Tongue (tissue), 2 donors: ENCODE measurements around a stretch of chr13.

- RAMPAGE, long total RNA: no peak
Observed at GRCh38 chr13:40496426-40496859, 170.0 kb downstream of the FOXO1 start.

DNA sequence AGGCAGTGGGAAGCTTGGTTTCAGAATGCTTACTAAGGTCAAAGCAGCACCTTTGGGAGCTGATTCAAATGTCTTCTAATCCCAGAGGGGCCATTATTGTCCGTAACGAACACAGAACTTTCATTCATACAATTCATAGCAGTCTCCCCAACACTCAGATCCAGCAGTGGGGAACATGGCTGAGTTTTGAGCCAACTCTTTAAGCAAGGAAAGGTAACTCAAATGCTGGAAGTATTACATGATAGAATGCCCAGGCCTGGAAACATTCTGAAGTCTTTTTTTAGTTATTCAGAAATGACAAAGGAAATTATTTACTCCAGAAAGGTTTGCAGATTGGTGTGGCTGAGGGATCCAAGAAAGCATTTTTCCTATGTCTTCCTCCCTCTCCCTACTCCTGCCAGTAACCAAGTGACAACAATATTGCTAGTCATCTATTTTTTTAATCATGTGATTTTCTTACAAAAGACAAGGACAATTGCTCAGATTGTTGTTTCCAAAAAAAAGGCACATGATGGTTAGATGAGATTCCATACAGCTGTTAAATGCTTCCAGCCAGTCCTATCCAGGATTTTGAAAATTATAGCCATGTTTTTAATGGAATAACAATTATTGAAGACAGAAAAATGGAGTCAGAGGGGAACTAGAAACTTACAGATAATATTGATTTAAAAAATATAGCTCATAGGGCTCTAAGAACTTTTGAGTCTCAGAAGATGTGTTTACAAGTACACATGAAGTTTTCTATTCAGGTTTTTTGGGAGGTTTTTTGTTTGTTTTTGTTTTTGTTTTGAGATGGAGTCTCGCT lies 118.6 kb downstream of the FOXO1 start:
- RAMPAGE, long total RNA: no peak

DNA sequence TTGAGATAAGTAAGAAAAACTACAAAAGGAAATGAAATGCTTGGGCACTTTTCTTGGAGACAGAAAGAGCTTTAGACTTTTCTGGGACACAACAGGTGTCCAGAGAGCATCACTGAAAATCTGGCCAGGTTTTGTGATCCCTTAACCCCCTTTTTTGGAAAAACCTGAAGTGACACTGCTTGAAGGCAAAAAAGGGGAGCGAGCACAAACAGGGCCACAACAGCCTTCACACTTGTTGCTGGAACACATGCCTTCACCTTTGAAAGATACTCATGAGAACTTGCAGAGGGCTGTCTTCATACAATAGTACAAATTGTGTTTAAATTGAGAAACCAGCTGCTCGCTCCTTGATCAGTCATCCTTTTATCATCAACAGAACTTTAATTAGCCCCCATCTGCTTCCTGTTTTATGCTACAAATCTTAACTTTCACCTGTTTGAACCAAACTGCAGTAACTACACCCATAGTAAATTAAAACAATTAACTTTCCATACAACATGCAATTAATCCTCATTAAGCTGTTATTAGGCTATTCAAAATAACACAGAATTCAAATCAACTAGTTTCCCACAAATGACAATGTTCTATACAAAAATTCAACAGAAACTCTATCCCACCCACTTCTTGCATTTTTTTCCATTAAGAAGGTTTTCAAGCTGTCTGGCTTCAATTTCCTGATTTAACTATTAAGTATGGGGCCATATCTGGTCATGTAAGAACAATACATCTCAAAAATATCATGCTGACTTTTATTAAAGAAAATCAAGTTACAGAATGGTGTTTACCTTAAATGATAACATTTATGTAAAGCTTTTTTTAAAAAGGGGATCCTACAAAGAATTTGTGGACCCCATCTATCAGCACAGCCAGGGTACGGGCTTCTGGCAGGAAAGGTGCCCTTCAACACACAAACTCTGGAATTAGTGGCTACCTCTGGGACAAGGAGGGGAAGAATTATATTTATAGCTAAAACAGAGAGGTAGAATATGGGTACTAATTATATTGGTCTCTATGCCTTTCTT lies 85.1 kb downstream of the FOXO1 start:
- RAMPAGE, long total RNA: no peak

DNA sequence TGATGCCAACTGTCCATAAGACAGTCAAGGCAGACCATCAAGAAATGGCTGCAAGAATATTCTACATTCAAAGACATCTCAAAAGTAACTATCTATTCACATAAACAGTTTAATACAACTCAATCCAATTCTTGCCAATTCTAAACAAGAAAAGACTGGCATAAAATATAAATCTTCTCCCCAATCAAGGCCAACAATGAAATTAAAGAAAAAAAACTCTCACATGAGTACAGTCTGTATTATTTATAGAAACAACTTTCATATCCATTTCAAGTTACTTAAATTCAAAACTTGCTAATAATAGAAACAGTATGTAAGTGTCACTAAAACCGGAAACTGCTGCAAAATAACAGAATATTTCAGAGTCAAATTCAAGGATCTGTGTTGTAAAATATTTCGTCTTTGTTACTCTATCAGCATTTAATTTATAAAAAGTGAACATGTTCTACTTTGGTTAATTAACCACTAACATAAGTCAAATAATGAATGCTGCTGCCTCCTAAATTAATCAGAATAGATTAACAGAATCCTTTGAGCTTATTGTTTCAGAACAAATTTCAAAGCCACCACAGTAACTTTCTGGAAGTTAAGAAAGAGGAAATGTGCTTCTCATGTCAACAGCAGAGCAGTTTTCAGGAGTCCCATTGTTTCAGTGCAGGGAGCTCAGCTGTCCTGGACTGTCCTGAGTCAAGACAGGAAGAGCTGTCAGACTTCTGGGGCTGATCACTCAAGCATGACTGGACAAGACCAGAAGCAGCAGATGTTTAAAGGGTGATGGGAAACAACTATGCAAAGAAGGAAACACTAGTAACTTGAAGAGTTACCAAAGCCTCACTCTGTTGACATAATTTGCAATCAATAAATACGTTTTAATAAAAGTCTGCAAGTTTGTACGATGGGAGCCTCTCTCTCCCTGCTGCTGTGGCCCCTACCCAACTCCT lies 77.0 kb downstream of the FOXO1 start:
- RAMPAGE, long total RNA: no peak

DNA sequence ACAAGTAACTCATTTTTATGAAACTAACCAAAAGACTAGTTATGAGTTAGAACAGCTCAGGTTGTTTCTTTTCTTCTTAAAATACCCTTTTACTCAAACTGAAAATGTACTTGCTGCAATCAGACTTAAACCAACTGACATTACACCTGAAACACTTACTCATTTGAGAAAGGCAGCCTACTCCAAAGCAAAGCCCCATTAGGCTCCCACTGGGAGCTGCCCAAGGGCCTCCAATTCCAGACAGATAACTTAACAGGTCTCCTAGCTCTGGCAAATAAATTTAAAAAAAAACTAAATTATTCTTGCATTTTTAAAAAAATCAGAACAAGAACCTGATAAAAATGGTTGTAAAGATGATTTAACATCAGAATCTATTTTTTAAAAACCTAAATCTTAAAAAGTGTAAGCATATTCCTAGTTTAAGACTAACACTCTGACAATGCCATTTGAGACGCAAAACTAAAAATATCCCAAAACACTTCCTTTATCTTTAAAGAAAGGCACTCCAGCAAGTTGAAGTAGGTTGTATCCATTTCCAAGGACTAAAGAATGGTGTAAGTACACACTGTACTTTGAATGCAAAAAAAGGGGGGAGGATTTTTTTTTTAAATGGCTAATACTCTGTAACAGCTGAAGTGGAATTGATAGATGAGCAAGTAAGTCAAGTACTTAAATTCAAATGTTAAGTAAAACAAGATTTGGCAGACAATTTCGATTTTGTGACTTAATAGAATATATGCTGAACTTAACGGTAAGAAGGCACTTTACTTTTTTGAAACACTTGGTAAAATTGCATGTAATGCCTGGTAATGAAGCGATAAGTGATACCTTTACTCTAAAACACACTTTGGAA lies 3.3 kb downstream of the FOXO1 start:
- RAMPAGE, long total RNA: no peak

DNA sequence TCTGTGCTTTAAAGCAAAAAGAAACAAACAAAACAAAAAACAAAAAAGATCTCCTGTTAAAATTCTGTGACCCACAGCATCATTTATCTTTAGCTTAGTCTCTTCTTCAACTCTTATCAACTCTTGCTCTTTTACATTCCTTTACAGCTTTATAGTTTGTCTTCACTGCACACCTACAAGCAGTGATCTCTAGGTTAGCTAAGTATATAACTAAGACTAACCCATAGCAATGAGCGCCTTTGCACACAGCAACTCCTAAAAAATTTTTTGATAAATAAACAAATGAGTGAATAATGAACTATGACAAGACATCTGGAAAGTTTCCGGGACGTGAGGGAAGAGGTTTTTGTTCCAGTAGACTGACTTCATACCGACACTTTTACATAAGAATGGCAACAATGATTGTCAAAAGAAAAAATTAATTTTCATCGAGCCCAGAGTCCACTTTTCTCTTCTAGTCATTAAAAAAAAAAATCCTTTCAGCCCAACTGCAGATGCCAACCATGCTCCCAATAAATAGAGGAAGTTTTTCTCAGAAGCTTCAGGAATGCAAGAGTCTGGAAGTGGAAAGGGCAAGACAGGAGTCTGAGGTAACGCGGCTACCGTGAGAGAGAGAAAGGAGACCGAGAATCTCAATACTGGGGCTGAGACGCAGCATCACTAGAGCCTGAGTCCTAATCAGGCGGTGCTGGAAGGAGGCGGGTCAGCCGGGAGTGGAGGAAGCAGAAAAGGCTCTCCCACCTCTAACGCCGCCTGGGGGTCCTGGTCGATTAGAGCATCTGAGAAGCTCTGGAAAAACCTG lies 98.2 kb downstream of the ELF1 start:
- RAMPAGE, long total RNA: no peak

DNA sequence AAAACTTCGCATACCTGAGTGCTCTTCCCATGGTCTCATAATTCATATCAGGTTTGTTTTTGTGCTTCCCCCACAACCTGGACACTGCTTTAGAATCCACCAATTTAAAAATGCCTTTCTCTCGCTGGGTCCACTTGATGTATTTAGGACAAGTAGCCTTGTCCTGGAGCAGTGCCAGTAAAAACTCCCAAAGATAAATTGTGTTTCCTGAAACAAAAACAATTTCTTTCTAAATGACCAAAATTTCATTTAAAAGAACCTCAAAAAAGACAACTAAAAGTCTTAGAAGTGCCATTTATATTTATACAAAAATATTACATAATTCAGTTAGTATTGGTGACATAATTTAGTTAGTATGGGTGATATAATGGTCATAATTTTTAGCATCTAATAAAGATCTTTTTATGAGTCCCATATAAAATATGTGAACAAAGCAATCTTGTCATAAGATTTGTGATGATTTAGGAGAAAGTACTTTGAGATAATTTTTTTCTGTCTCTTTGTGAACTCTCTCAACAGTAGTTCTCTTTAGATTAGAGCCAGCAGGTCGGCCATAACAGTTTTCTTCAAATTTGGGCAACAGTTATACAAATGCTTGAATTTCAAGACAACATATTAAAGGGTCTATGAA lies 76.1 kb downstream of the ELF1 start:
- RAMPAGE, long total RNA: no peak

DNA sequence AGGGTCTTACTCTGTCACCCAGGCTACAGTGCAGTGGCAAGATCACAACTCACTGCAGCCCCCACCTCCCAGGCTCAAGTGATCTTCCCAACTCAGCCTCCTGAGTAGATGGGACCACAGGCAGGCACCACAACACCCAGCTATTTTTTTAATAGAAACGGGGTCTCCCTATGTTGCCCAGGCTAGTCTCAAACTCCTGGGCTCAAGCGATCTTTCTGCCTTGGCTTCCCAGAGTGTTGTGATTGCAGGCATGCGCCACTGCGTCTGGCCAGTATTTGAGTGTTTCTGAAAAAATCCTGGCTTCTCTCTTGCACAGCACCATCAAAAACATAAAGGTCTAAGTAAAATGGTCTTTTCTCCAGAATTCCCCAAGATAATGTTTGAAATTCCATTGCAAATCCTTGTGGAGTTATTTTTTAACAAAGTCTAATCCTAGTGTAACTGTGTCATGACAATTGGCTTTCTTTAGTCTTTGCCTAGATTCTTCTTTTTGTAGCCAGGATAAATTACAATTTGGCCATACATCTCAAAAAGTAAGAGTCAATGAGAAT lies 47.8 kb downstream of the ELF1 start:
- RAMPAGE, long total RNA: no peak

GRCh38 chr13:41034876-41035371 lies 15.8 kb upstream of the ELF1 start:
- RAMPAGE, long total RNA: no peak

GRCh38 chr13:41046729-41047377 lies 14.5 kb upstream of the WBP4 start:
- RAMPAGE, long total RNA: no peak

DNA sequence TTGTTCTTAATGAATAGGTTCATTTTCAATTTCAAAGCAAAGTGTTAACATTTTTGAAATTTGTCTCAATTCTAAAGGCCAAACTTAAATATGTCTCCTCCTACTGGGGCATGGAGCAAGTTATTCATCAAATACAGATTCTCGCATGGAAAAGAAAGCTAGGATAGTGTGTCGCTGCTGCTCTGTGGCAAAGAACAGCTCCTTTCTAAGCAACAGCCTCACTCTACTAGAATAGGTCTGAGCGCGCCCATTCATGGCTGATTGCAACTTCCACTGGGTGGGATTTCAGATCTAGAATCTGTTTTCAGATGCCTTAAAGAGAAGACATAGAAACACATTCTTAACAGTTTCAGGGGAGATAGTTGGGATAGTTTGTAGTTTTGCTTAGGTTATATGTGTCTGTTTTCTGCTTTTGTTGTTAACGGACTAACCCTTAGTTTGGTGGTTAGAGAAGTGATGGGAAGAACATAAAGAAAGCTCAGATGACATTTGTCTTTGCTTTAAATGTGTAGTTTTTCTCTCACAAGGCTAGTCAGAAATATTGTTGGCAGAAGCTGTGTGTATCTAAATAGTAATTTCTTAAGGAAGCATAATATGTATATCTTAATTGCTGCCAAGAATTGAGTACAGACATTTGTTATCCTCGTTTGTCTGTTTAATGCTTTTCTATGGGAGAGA lies 2.5 kb downstream of the RGCC start:
- RAMPAGE, long total RNA: no peak

DNA sequence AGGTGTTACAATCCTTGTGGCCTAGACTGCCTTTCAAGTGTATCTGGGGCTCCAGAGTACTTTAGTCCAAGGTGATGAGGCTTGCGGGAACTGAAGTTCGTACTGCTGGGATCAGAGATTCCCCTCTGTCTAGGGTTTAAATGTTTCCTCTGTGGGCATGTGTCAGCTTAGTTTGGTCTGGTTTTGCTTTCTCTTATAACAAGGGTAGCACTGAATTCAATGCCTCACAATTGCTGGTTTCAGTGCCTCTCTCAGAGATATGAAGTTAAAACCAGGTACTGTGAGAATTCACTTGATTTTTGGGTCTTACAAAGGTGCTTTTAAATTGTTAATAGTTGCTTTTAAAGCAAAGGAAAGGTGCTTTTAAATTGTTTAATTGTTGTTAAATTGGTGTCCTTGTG lies 30.8 kb downstream of the RGCC start:
- RAMPAGE, long total RNA: no peak

DNA sequence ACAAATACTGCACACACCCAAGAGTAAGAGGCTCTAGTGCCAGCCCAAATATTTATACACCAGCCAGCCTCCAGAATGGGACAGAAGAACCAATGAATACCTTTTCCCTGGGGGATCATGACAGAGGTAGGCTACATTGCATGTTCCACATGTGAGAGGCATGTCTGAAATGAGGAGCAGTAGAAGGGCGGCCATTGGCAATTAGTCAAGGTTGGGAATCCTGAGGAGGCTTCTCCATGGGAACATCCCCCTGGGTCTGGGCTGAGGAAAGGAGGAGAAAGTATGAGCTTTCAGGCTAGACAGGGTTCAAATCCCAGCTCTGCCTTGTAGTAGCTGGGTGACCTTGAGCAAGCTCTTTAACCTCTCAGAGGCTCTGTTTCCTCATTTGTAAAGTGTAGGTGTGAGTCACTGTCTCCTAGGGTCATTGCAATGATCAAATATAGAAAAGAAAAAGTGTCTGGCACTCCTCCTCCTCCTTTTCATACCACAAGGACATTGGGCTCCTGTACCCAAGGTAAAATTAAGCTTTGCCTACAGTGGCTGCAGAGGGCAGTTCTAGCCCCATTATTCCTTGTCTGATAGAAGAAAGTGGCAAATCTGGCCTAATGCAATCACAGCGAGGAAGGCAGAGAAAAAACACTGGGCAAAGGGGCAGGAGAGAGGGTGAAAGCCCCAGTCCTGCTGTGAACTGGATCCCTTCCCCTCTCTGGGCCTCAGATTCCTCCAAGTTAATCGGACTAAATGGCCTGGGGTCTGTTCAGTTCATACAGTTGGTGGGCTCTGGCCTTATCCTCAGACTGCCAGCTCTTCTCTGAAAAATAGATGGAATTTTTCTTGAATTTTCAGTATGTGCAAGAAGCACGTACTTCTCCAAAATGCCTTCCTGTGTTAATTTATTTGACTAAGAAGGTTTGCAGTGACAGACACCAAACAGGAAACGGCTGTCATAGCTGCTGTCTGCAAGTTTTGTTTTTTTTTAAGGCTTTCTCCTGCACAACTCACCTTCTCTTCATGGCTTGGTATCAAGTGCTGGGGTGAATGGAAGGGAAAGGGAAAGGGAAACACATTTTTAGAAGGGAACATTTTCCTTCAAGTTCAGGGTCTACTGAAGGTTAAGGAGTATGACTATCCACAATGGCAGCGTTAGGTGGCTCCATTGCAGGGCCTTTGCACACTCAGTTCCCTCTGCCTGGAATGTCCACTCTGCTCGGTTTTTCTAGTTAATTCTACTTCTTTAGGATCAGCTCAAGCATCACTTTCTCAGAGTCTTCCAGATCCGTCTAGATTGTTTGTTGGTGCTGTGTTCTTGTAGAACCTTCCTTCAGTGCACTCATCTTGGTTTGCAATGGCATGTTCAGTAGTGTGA lies 35.3 kb downstream of the RGCC start:
- RAMPAGE, long total RNA: no peak

DNA sequence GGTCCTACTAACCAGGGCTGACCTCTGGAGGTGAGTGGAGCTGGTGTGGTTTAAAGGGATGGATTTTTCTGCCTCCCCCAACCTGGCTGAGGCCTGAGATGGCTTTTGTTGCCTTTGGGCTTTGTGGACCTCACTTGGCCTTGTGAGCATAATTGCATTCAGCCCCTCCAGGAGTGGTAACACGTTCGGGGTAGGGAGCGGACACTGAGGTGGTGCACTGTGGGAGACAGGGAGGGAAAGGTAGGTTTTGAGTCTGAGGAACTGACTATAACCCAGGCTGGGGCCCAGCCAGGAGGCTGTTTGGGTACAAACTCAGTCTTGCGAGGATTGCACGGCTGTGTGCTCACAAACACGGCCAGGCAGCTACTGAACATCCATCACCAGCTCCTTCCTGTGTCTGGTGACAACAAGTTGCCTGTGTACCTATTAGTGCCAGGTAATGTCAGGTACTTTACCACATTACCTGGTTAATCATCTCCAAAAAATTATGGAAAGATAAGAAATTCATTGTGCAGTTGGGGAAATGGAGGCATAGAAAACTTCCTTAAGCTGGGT lies 97.6 kb downstream of the RGCC start:
- RAMPAGE, long total RNA: no peak

DNA sequence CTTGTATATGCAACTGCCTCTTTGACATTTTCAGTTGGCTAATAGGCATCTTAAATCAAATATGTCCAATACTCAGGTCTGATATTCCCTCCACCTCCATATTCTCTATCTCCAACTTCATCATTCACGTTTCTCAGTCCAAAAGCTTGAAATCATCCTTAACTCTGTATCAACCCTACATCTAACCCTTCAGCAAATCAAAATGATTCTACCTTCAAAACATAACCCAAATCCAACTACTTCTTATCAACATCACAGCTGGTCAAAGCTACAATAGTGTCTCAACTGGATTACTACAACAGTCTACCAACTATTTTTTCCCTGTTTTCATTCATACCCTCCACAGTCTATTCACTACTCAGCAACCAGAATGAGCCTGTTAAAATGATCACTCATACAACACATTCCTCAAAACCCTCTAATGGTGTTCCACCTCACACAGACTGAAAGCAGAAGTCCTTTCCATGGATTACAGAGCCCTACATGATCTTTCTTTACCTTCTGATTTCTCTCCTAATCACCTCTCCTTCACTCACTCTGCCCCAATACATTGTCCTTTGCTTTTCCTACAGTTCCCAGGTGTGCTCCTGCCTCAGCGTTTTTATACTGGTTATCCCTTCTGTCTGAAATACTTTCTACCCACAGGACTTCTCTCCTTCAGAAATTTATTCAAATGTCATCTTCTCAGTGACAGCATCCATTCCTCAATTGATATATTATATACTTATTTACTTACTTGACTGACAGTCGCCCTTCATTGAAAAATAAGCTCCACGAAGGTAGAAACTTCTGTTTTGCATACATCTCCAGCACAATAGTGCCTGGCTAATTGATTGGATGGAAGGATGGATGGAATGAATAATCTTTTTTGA lies 84.8 kb downstream of the VWA8 start:
- RAMPAGE, long total RNA: no peak

DNA sequence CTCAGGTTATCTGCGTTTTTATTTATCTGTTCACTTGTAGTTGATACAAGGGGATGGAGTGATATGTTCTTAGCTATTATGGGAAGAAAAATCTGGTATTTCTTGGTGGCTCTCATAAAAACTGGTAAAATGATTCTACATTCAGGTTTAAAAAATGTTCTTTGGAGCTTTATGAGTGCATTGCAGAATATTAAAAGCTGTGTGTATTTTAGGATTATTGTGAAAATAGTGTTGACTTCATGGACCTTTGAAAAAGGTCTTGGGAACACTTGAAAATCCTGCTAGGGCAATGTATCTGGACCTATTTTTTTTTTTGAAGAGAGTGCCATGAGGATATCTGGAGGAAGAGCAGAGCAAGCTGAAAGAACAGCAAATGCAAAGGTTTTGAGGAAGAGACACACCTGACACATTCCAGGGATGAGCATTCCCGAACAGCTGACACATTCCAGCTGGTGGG lies 14.5 kb downstream of the DGKH start:
- RAMPAGE, long total RNA: no peak

- RAMPAGE, long total RNA: no peak
Observed at GRCh38 chr13:42137651-42138278, 89.3 kb downstream of the DGKH start.

DNA sequence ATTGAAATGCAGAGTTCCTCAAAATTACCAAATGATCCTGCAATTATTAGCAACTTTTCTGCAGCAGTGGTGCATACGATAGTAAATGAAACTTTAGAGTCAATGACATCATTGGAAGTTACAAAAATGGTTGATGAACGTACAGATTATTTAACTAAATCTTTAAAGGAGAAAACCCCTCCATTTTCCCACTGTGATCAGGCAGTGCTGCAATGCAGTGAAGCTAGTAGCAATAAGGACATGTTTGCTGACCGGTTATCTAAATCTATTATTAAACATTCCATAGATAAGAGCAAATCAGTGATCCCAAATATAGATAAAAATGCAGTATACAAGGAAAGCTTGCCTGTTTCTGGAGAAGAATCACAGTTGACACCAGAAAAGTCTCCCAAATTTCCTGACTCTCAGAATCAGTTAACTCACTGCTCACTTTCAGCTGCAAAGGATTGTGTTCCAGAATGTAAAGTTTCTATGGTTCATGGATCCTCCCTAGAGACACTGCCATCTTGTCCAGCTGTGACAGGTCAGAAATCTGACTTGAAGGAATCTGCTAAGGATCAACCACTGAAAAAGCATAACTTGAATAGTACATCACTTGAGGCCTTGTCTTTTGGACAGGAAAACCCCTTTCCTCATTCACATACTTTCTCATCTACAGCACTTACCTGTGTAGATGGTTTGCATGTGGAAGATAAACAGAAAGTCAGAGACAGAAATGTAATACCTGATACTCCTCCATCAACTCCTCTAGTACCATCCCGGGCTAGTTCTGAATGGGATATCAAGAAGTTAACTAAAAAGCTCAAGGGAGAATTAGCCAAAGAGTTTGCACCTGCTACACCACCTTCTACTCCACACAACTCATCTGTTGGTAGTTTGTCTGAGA lies 29.6 kb downstream of the AKAP11 start:
- RAMPAGE, long total RNA: no peak

- RAMPAGE, long total RNA: no peak
Observed at GRCh38 chr13:42313345-42314032, 41.5 kb downstream of the AKAP11 start.

- RAMPAGE, long total RNA: no peak
Observed at GRCh38 chr13:42354951-42355504, 83.1 kb downstream of the AKAP11 start.